AG09319 (cell line): ENCODE measurements around a stretch of chr21.

- RRBS = no CpG with 5 or more reads among the region's 12 CpGs
These were observed 10.4 kb downstream of the PCNT start for GRCh38 chr21:46334230-46334945.

- RRBS = no CpG with 5 or more reads among the region's 22 CpGs
These were observed 50.9 kb downstream of the PCNT start for GRCh38 chr21:46374710-46375444.

GRCh38 chr21:46638336-46638807, 2.9 kb downstream of the PRMT2 start:
- RRBS = no CpG with 5 or more reads among the region's 2 CpGs